T-cell (primary cell): Measurements from ENCODE around the genes PPOX, PCP4L1, FCGR2B and OLFML2B.

GRCh38 chr1:161161932-161162409 lies 2.7 kb downstream of the USP21 start:
- PRO-cap, 7 experiments: no peak in any of the 7 experiments

GRCh38 chr1:161165590-161165779 lies 741 bp upstream of the PPOX start:
- PRO-cap, 7 experiments: peak in 1 of 7 experiments; most common minus-strand start chr1:161165688 (in 1)

GRCh38 chr1:161166180-161166913 lies at the start of gene PPOX:
Gene PPOX, plus strand, starts transcription at chr1:161166426.
- PRO-cap, 7 experiments: peak in 7 of 7 experiments; most common plus-strand start chr1:161166435 (in 5); most common minus-strand start chr1:161166281 (in 7)

DNA sequence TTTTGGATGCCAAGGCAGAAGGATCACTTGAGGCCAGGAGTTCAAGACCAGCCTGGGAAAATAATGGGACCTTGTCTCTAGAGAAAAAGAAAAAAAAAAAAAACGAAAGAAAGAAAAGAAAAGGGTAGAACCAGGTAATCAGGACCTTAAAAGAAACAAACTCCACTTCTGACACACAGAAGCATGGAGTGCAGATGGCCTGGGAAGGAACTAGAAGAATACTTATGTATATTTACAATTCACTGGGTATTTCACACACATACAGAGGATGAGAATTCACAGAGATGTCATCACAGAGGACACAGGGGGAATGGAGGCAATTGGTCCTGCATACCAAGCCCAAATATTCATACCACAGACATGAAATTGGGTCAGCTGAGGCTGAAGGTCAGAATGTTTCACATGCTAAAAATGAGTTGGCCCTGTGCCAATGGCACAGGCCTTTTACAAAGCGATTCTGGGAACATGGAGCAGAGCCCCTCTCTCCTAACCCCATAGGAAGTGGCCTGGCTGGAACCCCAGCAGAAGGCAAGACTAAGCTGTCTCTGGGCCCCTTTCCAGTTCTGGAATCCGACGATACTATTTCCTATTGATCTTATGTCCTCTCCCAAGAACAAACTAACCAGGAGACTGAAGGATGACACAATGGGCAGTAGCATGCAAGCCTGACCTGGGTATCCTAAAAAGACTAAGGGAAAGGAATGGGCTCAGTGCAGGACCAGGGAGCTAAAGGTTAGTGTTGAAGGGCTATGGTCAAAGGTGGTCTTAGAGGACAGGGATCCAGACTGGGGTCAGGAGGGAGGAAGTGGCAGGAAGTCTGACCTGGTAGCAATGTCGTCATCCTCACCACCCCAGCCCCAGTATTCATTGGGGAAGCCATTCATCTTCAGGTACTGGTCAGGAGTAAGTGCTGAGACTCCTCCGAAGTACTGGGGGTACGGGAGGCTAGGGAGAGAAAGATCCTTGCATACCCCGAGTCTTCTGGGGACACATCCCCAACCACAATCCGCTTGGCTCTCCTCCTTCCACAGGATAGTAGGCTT lies 4.2 kb downstream of the B4GALT3 start:
- PRO-cap, 7 experiments: no peak in any of the 7 experiments

DNA sequence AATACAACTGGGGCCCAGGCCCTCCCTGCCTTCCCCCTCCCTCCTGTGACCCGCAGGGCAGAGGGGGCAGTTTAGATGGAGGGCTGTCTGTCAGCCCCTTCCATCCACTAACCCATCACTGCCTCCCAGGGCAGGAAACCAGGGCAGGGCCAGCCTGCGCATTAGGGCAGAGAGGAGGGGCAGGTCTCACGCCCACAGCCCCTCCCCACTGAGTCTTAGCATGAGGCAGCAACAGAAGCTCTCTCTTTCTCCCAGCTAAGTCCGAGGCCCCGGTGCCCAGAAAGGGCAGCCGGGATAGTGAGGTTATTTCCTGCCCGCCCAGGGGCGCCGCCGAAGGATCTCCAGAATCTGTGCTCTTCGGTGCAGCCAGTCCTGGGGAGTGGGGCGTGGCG lies 8.0 kb downstream of the ADAMTS4 start:
- PRO-cap, 7 experiments: no peak in any of the 7 experiments

- PRO-cap, 7 experiments: no peak in any of the 7 experiments
These were observed 4.9 kb downstream of the ADAMTS4 start for GRCh38 chr1:161193942-161194401.

- PRO-cap, 7 experiments: no peak in any of the 7 experiments
These were observed at the start of gene PCP4L1 for GRCh38 chr1:161258284-161259108. Gene PCP4L1, plus strand, starts transcription at chr1:161258745.

DNA sequence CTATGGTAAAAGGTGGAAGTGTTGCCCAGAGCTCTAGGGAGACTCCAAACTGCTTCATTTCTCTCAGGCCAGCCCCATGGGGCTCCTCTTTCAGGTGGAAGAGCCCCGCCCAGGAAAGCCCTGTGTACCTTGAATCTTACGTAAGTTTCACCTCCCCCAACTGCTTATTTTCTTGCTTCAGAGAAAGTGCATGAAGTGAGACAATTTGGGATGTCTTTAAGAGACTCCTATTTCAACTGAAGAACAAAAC lies 2.4 kb downstream of the PCP4L1 start:
- PRO-cap, 7 experiments: no peak in any of the 7 experiments

DNA sequence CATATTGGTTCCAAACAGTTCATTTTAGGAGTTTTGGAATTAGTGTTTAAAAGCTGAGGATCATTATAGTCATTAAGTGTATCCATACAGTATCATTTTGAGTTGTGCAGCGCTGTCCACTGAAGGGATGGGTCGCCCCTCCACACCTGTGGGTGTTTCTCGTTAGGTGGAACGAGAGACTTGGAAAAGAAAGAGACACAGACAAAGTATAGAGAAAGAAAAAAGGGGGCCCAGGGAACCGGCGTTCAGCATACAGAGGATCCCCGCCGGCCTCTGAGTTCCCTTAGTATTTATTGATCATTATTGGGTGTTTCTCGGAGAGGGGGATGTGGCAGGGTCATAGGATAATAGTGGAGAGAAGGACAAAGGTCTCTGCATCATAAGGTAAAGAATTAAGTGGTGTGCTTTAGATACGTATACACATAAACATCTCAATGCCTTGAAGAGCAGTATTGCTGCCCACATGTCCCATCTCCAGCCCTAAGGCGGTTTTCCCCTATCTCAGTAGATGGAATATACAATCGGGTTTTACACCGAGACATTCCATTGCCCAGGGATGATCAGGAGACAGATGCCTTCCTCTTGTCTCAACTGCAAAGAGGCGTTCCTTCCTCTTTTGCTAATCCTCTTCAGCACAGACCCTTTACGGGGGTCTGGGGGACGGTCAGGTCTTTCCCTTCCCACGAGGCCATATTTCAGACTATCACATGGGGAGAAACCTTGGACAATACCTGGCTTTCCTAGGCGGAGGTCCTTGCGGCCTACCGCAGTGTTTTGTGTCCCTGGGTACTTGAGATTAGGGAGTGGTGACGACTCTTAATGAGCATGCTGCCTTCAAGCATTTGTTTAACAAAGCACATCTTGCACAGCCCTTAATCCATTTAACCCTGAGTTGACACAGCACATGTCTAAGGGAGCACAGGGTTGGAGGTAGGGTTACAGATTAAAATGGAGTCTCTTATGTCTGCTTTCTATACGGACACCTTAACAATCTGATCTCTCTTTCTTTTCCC lies 1.7 kb downstream of the SDHC start:
- PRO-cap, 7 experiments: no peak in any of the 7 experiments

DNA sequence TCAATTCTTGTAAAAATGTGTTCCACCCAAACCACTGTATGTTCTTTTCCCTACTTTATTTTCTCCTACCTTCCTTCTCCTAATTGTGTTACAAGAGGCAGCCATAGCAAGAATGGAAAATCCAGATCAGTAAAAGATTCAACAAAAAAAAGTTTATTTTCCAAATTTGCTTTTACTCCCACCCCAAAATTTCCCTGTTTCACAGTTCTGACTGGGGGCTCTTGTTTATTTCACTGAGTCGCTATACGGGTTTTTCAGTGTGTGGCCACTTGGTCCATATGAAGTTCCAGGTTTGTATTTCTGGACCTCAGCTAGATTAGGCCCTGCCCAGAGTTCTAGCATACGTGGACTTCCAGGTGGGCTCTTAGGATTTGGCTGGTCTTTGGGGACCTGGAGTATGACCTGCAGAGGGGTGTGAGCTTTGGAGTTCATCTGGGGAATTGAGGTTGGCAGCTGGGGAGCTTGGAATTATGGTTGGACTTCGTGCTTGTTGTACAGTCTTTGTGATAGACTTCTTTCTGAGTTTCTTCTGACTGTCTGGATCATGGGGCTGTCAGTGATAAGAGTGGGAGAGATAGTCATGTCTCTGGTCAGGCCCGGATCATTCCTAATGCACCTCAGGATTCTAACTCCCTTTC lies 3.0 kb downstream of the CFAP126 start:
- PRO-cap, 7 experiments: no peak in any of the 7 experiments

DNA sequence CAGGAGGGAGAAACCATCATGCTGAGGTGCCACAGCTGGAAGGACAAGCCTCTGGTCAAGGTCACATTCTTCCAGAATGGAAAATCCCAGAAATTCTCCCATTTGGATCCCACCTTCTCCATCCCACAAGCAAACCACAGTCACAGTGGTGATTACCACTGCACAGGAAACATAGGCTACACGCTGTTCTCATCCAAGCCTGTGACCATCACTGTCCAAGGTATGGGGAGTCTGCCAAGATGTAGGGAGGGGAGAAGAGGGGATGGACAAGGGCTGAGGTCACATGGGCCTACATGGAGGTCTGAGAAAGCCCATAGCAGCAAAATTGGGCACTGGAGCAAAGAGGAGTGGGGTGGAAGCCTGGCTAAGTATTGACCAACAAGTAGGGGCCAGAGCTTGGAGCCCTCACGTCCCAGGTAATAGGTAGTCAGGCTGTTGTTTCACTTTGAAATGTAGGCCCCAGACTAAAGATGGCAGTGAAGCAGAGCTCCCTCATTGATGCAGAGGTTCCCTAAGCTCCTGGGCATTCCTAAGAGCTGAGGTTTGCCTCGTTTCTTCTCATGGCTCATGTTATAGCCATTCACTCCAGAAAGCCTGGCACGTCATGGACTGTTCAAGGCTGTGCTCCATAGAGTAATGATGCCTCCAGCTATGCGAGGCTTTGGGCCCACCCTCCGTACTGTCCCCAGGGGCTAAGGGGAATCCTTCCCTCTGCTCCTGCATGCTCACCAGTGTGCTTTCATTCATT lies 4.8 kb downstream of the FCGR2A start:
- PRO-cap, 7 experiments: no peak in any of the 7 experiments

DNA sequence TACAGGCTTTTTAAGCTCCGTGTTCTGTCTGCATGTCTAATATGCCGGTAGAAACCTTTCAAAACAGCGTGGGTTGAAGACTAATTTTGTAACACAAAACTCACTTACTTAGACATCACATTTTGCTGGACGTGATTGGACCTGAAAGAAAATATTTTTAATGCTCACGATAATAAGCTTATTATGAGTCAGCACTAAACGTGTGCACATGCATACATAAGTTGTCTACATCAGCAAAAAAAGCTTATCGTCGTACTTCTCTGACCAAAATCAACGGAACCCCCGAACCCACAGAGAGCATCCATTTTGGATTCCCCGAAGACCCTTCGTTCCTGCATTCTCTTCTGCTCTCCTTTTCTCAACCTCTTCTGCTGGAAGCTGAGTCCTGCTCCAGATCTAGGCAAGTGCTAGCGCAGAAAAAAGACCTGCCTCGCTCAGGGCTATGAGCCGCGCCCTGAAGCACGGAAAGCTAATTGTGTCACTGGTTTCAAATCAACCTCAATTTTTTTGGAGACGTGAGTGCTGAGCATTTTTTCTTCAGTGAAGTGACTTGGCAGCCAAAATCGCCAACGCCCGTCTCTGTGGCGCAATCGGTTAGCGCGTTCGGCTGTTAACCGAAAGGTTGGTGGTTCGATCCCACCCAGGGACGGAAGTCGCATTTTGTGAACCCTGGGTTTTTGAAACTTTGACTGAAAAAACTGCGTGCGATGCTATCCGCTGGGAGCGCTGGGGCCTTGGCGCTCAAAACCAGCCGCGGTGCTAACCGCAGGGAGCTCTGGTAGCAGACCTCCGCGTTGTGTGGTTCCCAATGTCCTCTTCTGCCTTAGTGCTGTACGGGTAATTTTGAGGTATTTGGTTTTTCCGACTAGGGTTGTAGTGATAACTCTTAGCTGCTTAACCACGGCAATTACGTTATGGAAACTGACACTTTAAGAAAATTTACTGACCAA lies 9.7 kb downstream of the FCGR3A start:
- PRO-cap, 7 experiments: peak in 7 of 7 experiments; most common plus-strand start position 569 of the sequence (in 7); most common minus-strand start position 585 of the sequence (in 4)

- PRO-cap, 7 experiments: no peak in any of the 7 experiments
These were observed 795 bp upstream of the FCGR3A start for GRCh38 chr1:161550384-161550842.

- PRO-cap, 7 experiments: no peak in any of the 7 experiments
These were observed at the start of gene FCGR2B for GRCh38 chr1:161662873-161663207. Gene FCGR2B, plus strand, starts transcription at chr1:161663143.

DNA sequence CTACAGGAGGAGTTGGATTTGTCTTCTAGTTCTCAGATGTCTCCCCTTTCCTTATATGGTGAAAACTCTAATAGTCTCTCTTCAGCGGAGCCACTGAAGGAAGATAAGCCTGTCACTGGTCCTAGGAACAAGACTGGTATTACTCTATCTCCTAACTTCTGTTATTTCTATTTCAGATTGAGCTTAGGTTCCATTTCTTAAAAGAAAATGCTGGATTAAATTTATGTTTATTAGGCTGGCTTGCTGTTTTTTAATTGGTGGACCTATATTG lies 25.2 kb downstream of the ATF6 start:
- PRO-cap, 7 experiments: no peak in any of the 7 experiments

GRCh38 chr1:162003781-162004381 lies 19.8 kb downstream of the OLFML2B start:
- PRO-cap, 7 experiments: no peak in any of the 7 experiments

GRCh38 chr1:162023155-162024165 lies at the start of gene OLFML2B:
Gene OLFML2B, minus strand, starts transcription at chr1:162023869.
- PRO-cap, 7 experiments: no peak in any of the 7 experiments

- PRO-cap, 7 experiments: no peak in any of the 7 experiments
These were observed 75.2 kb downstream of the NOS1AP start for GRCh38 chr1:162144456-162145328.

DNA sequence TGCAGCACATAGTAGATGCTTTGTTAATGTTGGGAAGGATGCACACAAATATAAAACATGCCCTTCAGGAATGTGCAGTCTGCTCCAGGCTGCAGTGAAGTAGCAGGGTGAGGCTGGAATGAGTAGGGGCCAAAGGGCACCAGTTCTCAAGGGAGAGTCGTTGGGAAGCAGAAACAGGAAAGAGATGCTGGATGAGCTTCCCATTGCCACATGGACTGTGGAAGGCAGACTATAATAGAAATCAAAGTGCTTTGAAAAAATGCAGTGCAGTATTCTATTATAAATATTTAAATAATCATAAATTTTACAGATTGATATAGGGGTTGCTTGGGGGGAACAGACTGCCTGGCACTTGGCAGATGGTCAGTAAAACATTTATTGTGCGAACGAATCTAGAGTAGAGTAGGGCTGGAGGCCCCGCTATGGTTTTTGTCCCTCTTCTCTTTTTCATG lies 127.0 kb downstream of the NOS1AP start:
- PRO-cap, 7 experiments: no peak in any of the 7 experiments

GRCh38 chr1:162419474-162420062 lies 7.6 kb upstream of the SH2D1B start:
- PRO-cap, 7 experiments: no peak in any of the 7 experiments